Aortic smooth muscle cell (primary cell): ENCODE results near the gene FN1.

DNA sequence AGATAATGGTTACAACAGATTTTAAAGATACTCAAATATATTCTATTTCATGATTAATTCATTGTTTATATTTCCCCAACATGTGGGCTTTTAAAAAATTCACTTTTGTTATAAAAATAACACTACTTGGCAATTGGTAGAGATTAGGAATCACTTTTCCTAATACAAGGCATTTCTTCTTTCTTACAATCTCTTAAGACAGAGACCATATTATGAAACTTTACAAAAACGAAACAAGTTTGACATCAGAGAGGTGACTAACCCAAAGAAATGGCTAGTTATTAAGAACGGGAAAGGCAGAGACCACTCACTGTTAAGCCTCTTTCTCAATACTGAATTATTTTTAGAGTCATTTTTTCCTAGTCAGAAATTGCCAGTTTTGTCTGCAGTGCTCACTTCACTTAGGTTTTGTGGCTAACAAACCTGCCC is 1.4 kb downstream of the KANSL1L start:
- RRBS = no CpG with 5 or more reads among the region's 2 CpGs

- RRBS = no CpG with 5 or more reads among the region's 8 CpGs
Measured at GRCh38 chr2:212237751-212238218, 300.8 kb downstream of the ERBB4 start.

GRCh38 chr2:213216449-213216997 is 65.1 kb upstream of the IKZF2 start:
- RRBS = no CpG with 5 or more reads among the region's 5 CpGs

GRCh38 chr2:213237704-213238215 is 46.5 kb upstream of the SPAG16 start:
- RRBS = no CpG with 5 or more reads among the region's 2 CpGs

GRCh38 chr2:214808939-214809328 is 549 bp downstream of the BARD1 start:
- RRBS = 3% methylated on average over 10 of the region's 24 CpGs

DNA sequence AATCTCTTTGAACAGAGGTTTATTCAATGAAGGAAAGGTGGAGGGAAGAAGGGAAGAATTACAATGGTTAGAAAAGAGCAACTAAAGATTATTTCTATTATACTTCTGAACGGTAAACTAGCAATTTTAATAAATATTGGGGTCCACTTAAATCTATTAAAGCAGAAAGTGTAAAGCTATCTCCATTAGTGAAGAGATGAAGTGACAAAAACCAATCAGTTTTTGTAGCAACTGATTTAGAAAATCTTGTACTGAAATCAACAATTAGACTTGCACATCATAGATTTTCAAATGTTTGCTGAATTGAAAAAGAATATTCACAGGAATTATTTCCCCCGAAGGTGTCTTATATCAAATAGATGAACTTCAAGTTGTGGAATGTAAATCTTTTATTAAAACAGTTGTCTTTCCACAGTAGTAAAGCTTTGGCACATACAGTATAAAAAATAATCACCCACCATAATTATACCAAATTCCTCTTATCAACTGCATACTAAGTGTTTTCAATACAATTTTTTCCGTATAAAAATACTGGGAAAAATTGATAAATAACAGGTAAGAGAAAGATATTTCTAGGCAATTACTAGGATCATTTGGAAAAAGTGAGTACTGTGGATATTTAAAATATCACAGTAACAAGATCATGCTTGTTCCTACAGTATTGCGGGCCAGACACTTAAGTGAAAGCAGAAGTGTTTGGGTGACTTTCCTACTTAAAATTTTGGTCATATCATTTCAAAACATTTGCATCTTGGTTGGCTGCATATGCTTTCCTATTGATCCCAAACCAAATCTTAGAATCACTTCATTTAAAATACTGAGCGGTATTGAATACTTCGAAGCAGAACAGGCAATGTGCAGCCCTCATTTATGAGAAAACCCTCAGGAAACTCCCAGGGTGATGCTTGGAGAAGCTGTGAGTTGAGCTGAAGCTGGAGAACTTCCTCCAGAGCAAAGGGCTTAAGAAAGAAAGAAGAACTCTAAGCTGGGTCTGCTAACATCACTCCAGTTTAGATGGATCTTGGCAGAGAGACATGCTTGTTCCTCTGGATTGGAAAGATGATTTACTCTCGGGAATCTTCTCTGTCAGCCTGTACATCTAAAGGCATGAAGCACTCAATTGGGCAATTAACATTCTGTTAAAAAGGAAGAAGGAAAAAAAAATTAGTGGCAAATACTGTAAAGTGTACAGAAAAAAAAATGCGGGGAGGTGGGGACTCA is 49.0 kb downstream of the ATIC start:
- RRBS = no CpG with 5 or more reads among the region's 8 CpGs

DNA sequence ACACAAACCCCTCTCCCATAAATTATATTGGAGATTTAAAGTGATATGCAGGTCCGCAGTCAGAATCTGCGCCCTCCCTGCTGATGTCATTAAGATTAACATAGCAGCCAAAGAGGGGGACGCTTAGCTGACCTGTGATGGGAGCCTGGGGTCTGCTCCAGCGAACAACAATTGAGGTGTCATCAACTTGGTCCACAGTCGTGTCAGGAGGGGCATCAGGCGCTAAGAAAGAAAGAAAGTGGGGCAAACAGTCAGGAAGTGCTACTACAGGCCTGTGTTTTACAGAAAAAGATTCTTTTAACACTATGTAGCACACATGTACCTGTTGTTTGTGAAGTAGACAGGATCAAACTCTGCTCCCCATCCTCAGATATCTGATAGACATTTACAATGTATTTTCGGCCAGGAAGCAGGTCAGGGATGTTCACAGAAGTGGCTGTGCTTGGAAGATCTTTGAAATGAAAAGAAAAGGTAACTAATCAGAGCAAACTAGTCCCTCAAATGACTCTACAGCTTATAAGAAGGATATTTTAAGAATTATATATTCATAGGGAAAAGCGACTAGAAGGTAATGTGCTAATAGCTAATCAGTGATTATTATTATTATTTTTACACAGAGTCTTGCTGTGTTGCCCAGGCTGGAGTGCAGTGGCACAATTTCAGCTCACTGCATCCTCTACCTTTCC is 27.7 kb downstream of the FN1 start:
- RRBS = no CpG with 5 or more reads among the region's 8 CpGs

GRCh38 chr2:215428112-215428421 is 7.8 kb downstream of the FN1 start:
- RRBS = no CpG with 5 or more reads among the region's 11 CpGs

DNA sequence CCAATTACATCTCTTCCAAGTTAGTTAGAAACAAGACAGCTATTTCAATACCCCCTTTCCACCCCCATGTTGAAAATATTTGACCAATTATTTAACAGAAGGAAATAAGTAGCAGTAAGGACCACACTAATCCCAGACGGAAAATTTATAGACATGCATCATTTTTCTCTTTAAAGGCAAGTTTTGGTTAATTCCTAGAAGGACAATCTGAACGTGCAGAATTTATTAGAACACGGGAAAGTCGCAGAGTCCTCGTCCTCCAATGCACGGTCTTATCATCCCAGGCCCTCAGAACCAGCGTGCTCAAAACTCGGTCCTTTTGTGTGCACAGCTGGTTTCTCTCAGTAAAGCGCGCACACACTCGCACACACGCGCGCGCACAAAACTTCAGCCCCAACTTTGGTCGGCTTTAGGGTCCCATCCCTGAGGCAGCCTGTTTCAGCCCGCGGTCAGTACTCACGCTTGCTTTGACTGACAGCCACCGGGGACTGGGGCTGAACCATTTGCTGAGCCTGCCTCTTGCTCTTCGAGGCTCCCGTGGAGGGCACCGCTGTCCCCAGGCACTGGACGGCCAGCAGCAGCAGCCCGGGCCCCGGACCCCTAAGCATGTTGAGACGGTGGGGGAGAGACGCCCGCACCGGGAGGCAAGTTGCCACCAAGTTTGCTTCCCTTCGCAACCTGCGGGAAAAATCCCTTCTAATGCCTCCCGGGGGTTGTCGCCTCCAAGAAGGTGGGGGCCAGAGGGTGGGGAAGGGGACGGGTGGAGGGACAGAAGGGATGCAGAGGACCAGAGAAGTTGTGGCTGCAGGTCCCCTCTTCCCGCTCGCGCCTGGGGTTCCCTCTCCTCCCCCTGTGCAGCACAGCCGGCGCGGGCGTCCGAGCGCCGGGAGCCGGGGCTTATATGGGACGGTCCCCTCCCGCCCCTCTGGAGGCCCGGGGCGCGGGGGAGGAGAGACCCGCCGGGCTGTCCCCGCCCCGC is at the start of gene FN1:
FN1 (minus strand) TSS at position 874 of the 979 bp plus-strand sequence.
- RRBS = 2% methylated on average over 12 of the region's 55 CpGs

DNA sequence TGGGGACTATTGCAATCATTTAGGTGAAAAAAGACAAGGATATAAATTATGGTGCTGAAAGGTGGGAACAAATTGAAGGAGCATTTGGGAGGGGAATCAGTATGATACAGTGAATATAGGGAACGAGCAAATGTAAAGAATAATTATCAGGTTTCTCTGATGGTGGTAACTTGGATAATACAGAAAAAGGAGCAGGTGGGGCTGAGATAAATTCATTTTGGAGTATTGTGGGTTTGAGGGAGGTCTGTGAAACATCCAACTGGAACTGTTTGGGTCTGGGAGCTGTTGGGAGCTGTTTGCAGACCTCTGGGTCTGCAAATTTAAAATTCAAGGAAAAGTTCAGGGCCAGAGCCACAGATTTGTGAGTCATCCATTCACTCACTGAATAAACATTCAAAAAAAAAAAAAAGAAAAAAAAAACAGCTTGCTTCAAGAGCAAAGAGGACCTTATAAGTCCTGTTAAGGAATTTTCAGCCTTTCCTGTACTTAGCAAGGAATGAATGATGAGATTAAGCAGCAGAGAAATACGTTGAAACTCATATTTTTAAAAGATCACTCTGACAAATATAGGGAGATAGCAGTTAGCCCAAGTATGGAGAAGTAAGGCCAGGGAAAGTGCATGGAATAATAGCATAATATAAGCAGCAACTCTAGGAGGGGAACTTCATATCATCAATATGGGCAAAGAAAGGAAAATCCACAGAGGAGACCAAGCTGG is 257.6 kb upstream of the FN1 start:
- RRBS = no CpG with 5 or more reads among the region's 2 CpGs

- RRBS = no CpG with 5 or more reads among the region's 13 CpGs
Measured at GRCh38 chr2:215749436-215750168, 263.7 kb downstream of the MREG start.

DNA sequence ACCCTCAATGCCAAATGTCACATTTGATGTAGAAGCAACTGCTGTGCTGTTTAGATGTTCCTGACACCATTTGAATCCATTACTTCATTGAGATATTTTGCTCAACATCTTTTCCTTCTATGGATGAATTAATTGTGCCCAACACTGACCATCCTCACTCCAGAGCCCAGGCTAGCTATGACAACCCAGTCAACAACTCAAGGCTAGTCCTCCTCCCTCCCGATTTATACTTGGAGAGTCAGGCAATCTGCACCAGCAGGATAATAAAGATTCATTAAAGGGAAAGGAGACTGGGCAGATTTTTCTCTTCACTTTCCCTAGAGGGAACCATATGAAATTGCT is 240.2 kb downstream of the MREG start:
- RRBS = no CpG with 5 or more reads among the region's 1 CpG

DNA sequence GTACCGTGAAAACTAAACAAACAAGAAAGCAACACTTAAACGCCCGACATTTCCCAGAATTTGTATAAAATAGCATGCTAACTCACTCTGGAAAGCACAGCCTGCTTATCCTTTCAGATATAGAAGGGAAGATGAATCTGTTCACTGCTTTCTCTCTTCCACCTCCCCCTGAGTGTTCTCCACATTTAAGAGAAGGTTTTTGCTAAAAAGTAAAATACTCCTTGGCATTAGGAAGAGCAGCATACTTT is 186.2 kb downstream of the MREG start:
- RRBS = no CpG with 5 or more reads among the region's 3 CpGs

DNA sequence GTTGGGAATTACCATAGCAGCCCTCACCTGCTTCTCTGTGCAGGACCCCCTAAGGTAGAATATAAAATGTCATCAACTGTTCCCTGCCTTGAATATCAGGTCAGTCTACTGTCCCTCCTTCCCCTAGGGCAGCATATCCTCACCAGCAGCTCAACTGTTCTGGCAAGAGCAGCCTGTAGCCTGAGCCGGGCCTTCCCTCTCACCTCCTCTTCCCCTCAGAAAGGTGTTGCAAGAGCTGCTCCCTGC is 184.9 kb downstream of the MREG start:
- RRBS = no CpG with 5 or more reads among the region's 1 CpG

GRCh38 chr2:215903236-215903679 is 110.1 kb downstream of the MREG start:
- RRBS = no CpG with 5 or more reads among the region's 1 CpG

GRCh38 chr2:215999876-216000297 is 13.5 kb downstream of the MREG start:
- RRBS = no CpG with 5 or more reads among the region's 6 CpGs

- RRBS = no CpG with 5 or more reads among the region's 7 CpGs
Measured at GRCh38 chr2:216057579-216058383, 23.8 kb downstream of the PECR start.

DNA sequence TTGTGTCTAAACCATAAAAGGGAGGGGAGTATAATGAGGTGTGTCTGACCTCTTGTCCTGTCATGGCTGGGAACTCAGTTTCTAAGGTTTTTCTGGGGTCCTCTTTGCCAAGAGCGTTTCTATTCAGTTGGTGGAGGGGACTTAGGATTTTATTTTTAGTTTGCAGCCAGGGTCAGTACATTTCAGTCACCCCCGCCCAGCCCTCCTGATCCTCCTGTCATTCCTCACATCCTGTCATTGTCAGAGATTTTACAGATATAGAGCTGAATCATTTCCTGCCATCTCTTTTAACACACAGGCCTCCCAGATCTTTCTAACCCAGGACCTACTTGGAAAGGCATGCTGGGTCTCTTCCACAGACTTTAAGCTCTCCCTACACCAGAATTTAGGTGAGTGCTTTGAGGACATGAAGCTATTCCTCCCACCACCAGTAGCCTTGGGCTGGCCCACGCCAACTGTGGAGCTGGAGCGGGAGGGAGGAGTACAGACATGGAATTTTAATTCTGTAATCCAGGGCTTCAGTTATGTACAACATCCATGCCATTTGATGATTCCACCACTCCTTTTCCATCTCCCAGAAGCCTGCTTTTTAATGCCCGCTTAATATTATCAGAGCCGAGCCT is 108.4 kb downstream of the XRCC5 start:
- RRBS = no CpG with 5 or more reads among the region's 6 CpGs

DNA sequence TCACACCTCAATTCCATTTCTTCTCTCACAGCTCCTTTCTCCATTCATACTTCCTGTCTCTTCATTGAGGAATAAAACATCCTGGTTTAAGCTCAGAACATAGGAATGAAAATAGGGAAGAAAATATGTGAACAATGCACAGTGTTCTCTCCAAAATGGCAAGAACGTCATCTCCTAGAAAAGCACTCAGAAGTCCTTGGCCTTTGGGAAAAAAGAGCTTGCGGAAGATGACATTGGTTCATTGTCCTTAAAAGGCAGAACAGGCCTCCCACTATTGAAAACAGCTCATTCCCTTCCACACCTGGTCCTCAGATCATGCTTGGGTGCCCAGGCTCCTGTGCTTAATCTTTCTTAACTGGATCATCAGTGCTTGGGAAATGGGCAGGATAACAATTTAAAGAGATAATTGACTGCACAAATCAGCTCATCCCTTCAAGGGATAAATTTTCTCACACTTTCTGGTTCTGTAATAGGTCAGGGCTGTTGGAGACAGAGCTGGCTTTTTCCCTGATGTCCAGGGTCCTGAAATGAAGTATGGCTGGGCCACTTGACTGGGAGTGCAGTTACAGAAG is 69.2 kb downstream of the MARCHF4 start:
- RRBS = no CpG with 5 or more reads among the region's 2 CpGs

DNA sequence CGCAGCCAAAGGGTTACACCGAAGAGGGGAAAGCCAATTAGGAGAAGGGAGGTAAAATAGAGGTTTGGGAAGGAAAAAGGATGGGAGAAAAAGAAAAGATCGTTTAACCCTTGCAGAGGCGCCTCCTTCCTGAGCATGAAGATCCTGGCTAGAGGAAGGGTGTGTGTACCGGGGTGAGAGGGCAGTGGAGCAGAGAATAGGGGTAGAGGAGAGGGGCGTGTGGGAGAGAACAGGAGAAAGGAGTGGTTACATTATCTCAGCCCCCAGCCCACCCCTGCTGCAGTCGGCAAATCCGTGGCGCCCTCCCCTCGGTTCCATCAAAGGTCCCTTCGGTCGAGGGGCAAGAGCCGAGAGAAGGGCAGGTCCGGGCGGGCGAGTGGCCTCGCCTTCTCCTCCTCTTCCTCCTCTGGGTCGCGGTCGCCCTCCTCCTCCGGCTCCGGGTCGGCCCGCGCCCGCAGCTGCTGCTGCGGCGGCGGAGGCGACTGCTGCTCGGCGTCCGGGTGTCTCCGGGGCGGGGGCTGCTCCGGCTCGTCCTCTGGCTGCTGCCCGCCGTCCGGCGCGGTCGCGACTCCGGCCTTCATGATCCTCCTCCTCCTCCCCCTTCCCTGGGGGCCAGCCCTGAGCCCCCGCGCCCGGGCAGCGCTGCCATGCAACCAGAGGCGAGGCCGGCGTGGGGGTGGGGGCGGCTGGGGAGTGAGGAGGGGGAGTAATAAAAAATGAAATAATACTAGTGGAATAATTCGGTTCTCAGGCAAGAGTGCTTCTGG is 1.1 kb downstream of the MARCHF4 start:
- RRBS = 2% methylated on average over 23 of the region's 54 CpGs